UCH-1 (cell line): ENCODE measurements around a stretch of chr6.

DNA sequence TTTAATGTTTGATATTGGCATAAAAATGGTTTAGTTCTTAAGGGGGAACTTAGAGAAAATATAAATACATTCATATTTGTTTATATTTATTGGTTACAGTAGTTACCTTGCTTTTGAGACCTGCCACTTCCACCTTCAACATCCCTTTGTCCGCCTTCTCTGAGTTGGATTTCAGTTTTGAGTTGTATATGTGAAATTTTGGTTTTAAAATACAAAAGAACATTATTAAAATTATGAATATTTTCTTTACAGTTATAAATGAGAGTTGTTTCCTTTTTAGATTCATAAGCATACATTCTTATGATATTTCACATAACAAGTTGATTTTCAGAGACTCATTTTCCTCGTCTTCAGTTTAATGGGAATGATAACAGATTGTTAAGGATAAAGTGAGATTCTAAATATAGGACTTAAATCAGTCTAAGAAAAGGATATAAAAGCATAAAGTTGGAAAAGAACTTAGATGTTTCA lies 3.2 kb downstream of the PTP4A1 start:
- RRBS, result no CpG with 5 or more reads among the region's 2 CpGs

DNA sequence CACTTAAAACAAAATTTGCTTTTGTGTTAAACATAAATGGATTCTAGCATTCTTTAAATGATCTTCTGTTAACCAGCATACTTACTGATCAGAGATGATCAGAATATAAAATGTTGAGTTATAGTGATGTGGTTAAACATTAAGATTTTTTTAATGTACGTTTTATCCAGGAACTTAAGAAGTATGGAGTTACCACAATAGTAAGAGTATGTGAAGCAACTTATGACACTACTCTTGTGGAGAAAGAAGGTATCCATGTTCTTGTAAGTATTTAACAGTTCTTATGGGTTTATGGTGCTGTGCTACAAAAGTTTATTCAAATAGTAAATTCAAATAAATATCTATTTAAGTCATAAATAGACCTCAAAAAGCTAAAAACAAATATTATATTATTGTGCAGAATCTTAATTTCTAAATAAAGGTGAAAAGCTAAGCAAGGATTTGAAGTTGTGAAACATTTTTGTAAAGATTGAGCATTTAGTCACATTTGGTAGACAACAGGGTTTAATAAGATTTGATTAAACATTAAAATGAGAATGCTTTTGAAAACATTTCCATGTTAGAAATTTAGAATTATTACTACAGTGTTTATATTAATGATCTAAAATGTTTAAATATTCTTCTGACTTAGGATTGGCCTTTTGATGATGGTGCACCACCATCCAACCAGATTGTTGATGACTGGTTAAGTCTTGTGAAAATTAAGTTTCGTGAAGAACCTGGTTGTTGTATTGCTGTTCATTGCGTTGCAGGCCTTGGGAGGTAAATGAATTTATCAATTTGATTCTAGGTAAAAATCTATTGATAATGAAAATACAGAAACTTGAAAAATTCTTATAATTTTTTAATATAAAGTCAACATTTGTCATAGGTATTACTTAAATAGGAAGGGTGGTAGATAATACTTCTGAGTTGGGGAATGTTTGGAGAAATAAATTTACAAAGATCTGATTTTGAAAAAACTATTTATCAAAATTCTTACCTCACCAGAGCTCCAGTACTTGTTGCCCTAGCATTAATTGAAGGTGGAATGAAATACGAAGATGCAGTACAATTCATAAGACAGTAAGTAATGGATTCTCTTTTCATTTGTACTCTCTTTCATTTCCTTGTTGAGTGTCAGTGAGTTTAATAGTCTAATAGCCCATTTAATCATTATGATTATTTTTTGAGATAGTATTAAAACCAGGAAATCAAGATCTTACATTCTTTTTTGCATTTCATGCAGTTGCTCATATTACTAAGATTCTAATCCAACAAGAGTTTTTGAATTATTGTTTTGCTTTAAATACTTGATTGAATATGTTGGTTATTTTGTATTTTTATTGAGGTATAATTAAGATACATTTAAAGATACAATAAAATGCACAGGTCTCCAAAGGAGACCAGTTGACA lies 6.5 kb downstream of the PTP4A1 start:
- RRBS, result no CpG with 5 or more reads among the region's 4 CpGs

- RRBS, result no CpG with 5 or more reads among the region's 5 CpGs
Measured at GRCh38 chr6:63684324-63684850, 48.8 kb downstream of the PHF3 start.

GRCh38 chr6:63694207-63694822 lies 58.7 kb downstream of the PHF3 start:
- RRBS, result no CpG with 5 or more reads among the region's 5 CpGs

- RRBS, result no CpG with 5 or more reads among the region's 2 CpGs
Measured at GRCh38 chr6:63698030-63698658, 62.5 kb downstream of the PHF3 start.

- RRBS, result no CpG with 5 or more reads among the region's 9 CpGs
Measured at GRCh38 chr6:63799665-63800265, 164.2 kb downstream of the PHF3 start.

- RRBS, result no CpG with 5 or more reads among the region's 4 CpGs
Measured at GRCh38 chr6:64302006-64302308, 666.4 kb downstream of the PHF3 start.

- RRBS, result no CpG with 5 or more reads among the region's 3 CpGs
Measured at GRCh38 chr6:64733399-64733786, 567.9 kb upstream of the ZC3H11C start.

GRCh38 chr6:65374399-65374747 lies 73.1 kb downstream of the ZC3H11C start:
- RRBS, result no CpG with 5 or more reads among the region's 8 CpGs

DNA sequence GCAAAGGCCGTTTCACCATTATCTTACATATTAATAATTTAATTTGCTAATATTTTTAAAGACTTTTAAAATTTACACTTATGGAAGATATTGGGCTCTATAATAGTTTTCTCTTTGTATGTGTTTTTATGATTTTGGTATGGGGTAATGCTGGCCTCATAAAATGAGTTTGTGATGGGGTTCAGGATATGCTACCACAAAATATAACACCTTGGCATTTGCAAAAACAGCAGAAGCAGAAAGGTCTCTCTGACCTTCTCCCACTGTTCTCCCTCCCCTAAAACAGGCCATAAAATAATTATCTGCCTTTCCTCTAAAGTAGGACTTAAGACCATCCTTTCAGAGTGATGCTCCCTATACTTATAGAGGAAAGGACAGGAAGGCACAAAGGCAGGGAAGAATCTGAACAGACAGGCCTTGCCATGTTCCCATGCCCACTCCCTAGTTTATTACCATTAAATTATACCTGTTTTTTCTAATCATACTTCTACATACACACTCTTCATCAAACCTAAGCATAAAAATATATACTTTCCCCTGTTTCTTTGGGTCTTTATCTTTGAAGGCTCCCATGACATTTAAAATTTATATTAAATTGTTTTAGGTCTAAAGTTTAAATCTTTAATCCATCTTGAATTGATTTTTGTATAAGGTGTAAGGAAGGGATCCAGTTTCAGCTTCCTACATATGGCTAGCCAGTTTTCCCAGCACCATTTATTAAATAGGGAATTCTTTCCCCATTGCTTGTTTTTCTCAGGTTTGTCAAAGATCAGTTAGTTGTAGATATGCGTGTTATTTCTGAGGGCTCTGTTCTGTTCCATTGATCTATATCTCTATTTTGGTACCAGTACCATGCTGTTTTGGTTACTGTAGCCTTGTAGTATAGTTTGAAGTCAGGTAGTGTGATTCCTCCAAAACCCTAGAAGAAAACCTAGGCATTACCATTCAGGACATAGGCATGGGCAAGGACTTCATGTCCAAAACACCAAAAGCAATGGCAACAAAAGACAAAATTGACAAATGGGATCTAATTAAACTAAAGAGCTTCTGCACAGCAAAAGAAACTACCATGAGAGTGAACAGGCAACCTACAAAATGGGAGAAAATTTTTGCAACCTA lies 755.8 kb upstream of the ADGRB3 start:
- RRBS, result no CpG with 5 or more reads among the region's 2 CpGs

DNA sequence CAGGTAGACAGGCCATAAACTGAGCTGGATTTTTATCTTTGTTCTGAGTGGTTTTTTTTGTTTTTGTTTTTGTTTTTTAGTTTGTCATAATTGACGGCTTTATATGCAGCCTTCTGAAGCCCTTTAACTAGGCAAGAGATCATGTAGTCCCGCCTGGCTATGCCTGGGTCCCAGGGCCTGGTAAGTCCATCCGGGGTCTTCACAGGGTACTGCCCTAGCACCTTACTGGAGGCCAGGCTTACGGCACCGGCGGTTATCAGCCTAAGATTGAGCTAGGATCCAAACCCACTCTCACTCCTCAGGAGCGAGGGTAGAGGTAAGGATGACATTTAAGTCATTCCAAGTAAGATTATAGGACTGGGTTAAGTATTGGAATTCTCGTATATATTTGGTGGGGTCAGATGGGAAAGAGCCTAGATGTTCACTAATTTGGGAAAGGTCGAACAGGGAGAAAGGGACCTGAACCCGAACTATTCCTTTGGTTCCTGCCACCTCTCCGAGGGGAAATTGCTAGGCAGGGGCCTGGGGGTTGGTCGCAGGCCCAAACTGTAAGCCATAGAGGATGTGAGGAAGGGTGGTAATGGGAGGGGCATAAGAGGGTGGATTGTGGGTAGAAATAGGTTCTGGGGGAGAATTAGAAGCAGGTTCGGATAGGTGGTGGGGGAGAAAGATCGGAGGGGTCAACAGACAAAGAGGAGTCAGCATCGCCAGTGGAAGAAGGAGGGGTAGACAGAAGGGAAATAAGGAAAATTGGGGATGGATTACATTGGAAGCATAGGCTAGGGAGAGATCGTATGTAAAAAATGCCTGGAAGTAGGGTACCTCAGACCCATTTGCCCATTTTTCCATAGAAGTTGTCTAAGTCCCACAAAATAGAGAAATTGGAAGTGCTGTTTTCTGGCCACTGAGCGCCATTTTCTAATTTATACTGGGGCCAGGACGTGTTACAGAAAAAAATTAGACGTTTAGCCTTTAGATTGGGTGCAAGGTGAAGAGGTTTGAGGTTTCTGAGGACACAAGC lies 747.2 kb upstream of the ADGRB3 start:
- RRBS, result 44% methylated on average over 3 of the region's 19 CpGs

DNA sequence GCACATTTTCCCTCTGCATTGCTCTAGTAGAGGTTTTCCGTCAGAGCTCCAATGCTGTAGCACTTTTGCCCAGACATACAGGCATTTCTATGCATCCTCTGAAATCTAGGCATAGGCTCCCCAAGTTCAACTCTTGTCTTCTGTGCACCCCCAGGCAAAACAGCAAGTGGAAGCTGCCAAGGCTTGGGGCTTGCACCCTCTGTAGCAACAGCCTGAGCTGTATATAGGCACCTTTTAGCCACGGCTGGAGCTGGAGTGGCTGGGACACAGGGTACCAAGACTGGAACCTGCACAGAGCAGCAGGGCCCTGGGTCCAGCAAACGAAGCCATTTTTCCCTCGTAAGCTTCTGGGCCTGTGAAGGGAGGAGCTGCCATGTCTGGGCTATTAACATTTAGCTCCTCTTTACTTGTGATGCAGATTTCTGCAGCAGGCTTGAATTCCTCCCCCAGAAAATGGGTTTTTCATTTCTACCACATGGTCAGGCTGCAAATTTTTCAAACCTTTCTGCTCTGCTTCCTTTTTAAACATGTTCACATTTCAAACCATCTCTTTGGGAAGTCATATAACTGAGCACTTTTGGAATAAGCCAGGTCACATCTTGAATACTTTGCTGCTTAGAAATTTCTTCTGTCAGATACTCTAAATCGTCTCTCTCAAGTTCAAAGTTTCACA lies 596.1 kb upstream of the ADGRB3 start:
- RRBS, result no CpG with 5 or more reads among the region's 5 CpGs

DNA sequence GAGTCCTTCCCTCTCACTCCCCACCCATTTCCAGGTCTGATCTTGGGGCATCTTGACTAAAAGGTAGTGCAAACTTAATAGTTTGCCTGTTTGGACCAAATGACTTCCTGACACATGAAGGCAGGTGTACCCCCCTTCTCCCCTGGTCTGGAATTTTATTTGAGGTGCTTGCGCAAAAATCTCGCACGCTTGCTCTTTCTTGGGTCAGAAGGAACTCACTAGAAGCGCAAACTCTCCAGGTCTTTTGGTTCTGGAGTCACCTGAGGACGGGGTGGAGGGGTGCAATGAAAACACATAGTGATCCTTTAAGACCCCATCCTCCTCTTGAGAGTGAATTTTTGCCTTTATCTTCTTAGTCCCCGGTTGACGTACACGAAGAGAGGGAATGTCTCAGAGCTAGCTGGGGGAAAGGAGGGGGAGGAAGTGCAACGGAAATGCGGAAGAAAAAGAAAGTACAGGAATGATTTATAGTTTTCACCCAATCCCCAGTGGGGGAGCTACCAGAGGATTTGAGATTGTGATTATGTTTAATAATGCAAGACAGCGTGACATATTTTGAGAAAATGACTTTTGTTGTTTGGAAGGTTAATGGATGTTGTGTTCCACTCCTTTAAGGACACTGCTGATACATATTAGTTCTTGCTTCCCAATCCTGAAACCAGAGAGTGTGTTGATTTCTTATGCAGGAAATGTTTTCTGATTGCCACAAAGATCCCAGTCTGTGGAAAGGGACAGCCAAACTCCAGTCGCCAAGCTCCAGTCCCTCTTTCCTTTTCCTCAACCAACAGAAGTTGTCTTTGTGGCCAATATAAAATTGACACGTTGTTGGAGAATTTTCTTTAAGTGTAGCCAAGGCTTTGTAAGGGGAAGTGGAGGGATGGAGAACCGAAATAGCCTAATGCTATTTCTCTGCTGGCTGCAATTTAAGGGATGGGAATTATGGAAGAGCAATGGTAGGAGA lies 5.1 kb downstream of the ADGRB3 start:
- RRBS, result no CpG with 5 or more reads among the region's 14 CpGs

DNA sequence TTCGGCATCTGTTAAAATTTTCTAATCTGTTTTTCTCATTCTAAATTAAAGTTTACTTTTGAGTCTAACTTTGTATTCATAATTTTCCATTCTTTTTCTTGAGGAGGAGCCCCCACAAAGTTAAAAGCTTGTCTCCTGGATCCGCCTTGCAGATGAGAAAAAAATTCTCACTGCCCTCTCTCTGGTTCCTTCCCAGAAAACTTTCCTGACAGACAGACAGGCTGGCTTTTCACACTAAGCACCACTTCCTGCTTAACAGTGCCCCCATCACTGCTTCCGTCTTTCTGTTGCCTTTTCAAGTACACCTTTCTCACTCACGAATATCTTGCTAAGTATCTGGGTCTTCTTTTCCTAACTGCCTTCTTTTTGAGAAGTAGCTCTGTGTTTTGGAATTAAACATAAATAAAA lies 19.7 kb upstream of the LMBRD1 start:
- RRBS, result no CpG with 5 or more reads among the region's 4 CpGs

GRCh38 chr6:71294009-71294949 lies 5.7 kb downstream of the OGFRL1 start:
- RRBS, result no CpG with 5 or more reads among the region's 3 CpGs

- RRBS, result no CpG with 5 or more reads among the region's 2 CpGs
Measured at GRCh38 chr6:71376775-71377230, 88.2 kb downstream of the OGFRL1 start.

DNA sequence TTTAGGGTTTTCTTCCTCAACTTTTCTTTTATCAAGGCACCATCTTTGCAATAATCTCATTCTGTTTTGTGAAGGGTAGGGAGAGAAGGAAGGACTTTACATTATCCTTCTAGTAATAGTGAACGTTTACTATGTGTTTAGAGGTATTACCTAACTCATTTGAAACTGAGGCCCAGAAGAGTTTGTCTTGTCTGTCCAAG lies 164.8 kb downstream of the RIMS1 start:
- RRBS, result no CpG with 5 or more reads among the region's 1 CpG

GRCh38 chr6:73452545-73452696 lies 324 bp upstream of the CGAS start:
- RRBS, result no CpG with 5 or more reads among the region's 3 CpGs